Pulmonary artery (tissue), 1 donor: Measurements from ENCODE around the genes LBX1 and ACTR1A.

- PRO-cap, result no peak
Observed at GRCh38 chr10:101000003-101001090, 739 bp downstream of the LZTS2 start.

DNA sequence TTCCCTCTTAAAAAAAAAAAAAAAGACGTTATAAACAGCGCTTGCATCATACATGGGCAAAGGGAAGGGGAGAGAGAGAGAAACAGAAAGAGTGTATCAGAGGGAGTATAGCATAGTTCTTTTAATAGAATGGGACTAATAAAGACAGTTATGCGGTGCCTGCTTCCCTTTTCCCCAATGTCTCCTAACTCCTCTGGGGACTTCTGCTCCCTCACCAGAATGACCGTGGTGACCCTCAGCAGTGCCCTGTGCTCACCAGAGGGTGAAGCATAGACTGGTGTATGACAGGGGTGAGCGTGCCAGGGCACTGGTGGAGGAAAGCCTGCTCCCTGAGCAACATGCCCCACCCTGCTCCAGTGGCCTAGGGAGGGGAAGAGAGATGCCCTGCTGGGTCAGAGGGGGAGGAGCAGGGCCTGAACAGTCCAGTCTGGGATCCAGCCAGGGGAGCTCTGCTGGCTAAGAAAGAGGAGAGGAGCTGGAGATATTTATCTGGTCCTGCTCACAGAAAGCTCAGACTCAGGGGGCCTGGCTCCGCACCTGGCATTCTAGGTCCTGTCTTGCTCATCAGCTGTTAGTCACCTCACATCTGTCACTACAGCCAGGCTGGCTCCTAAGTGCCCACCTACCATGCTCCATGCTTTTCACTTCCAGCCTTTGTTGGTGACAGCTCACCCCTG lies 2.2 kb downstream of the PDZD7 start:
- PRO-cap, result no peak

DNA sequence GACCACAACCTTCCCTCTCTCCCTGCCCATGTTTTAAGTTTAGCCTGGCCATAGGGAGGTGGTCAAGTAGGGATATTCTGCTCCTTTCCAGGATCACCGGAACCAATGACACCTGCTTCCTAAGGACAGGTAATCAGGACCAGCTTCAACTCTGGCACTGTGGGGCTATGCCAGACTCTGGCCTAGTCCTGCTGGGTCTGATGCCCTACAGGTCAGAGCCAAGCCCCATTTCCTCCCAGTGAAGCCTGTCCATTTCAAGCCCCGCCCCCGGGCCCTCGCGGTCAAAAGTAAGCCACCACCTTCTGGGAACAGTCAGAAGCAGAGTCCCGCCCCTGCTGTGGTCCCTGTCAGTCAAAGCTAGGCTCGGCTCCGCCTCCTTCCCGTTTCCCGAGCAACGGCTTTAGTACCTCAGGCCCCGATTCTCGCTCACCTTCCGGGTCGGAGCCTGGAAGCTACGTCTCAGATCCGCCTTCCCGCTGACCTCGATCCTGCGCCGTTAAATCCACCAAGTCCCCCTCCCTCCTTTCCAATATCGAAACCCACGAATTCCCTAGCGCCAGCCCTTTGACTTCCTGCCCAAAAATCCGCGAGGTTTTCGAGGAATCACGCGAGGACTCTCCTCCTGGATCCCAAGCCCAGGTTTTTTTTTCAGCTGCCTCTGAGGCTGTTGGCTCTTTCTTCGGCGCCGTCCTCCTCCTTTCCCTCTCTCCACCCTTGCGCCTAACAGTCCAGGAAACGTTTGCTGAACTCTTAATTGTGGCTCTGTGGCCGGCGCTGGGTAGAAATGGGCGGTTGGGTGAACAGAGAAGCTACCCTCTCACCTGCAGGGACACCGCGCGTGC lies 11.7 kb downstream of the SFXN3 start:
- PRO-cap, result unidirectional peak, plus-strand start at position 429 of the sequence; unidirectional peak, plus-strand start at position 485 of the sequence

DNA sequence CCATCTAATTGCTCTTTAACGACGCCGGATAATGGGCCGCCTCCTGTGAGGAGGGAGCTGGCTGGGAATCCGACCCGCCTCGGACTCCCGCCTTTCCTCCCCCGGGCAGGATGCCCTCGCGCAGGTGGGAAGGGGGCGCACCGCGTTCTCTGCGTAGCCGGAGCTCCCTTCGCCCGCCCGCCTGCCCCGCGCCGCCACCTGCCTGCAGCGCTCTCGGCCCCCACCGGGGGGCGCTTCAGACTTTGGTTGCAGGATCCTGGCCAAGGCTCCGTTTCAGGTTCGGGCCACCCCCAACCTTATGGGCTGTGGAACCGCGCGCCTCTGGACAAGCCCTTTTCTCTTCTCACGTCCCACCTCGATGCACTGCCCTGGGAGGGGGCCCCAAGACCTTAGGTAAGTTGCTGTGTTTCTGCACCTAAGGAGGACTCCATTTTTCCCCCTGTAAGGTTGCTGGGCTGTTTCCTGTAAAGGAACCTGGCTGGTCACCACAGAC lies 11.5 kb upstream of the KAZALD1 start:
- PRO-cap, result no peak

DNA sequence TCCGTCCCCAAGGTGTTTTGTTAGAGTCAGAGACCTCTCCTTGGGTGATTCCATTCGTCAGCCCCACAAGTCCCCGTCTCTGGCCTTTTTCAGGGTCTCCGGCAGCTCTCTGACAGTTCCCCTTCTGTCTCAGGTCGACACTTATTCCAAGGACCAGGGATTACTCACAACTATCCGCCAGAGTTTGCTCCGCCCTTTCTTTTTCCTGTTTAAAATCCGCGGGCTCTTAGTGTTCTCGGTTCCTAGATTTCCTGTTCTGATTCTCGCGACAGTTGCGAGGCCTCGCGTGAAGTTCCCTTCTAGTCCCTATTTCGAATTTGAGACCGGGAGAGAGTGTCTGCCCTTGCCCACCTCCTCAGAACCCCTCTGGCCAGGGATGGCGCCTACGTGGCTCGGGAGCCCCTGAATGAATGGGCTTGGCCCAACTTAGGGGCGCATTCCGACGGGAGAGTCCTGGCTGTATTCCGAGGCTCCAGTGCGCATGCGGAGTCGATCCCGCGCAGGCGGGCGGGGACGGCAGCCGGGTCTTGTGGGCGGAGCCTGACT lies 1.2 kb upstream of the KAZALD1 start:
- PRO-cap, result bidirectional peak, plus-strand start outside the sequence, minus-strand start at position 469 of the sequence

- PRO-cap, result no peak
Observed at GRCh38 chr10:101120854-101121243, 10.3 kb upstream of the TLX1 start.

DNA sequence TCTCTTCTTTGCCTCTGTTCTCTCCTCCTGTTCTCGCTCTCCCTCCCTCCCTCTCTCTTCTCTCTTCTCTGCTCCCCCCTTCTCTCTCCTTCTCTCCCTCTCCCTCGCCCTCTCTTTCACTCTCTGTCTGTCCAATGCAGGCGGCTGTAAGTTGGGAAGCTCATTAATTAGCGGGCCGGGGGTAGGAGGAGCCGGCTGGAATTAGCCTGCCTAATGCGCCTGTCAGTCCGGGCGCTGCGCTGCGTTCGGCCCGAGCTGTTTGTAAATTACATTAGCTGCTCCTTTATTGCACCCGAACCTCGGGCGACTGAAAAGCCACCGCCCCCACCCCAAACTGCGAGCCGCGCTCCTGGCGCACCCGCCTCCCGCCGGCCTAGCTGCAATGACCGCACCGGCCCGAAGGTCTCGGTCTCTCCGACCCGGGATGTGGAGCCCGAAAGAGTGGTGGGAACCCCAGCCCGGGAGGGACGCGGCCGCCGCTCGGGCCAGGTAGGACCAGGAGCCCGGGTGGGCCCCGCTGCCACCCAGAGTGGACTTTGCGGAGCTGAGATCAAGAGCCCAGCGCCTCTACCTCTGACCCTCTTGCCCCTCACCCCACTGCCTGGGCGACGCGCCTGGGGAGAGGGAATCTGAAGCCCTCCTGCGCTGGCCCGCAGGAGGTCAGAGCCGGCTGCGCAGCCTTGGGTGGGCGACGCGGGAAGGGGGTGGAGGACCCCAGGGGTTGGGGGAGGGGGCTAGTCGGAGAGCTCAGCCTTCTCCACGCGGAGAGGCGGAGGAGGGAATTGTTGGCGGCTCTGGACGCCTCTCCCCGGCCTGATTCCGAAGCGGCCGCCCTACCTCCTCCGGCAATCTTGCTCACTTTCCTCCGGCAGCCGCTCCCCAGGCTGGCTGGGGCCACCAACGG lies at the start of gene LBX1:
LBX1 (minus strand) TSS at position 138 of the 904 bp plus-strand sequence.
- PRO-cap, result no peak

- PRO-cap, result no peak
Observed at GRCh38 chr10:101353443-101353821, 533 bp upstream of the BTRC start.

GRCh38 chr10:101510815-101511091 lies 77.3 kb downstream of the POLL start:
- PRO-cap, result no peak

GRCh38 chr10:101693947-101694145 lies 1.1 kb downstream of the FBXW4 start:
- PRO-cap, result no peak

DNA sequence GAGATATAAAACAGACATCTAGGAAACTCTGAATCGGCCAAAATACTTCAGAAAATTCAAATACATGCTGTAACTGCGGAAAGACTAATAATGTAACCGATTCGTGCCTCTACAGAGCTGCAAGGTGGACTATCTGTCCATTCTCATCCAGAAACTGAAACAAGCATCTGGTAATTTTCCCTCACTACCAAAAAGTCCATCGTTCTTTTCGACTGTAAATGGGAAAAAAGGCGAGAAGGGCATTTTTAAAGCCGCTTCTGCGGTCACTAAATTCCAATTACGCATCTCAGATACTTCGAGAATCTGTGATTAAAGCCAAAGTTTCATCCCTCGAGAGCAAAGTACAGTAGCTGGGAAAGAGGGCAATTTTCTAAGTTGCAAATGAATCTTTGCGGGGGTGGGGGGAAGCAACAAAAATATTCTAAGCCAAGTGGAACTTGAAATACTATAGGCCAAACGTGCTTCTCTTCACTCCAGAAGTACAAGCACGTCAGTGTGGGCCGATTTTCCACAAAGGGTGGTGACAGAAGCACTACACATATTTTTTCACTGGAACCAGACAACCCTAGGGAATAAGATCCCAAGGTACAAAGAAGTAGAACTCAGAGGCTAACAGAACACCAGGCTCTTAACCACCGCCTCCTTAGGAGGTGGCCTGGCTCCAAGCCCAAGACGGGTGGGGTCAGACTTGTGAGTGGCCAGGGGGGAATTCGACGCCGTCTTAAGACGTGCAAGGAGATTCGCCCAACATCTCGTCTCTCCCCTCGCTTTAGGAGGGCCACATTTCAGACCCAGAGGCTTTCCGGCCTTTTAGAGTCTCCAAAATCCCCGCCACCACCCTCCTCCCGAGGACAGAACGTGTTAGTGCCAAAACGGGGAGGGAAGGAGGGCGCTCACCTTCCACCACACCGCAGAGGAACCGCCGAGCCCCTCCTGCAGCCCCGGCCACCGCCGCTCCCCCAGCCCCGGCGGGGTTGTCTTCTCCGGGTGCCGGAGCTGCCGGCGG lies 1.0 kb downstream of the OGA start:
- PRO-cap, result unidirectional peak, plus-strand start at position 724 of the sequence; unidirectional peak, plus-strand start at position 870 of the sequence

DNA sequence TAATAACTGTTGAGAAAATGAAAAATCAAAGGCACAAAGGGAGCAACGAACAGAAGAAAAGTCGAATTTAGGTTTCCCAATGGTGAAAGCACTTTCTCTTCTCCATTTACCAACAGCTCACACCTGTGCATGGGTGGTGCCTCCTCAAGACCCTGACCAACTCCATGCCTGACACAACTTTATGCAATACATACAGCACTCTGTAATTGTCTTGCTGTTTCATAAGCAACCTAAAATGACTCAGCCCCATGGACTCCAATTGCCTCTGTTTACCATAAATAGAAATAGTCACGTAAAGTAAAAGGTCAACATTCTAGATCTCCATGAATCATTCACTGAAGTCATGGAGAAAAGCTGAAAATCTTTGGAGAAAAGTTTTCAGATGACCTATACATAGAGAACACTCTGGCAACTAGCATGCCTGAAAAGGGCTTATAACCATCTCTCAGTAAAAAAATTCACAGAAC lies 95.6 kb upstream of the KCNIP2 start:
- PRO-cap, result no peak

- PRO-cap, result no peak
Observed at GRCh38 chr10:102310432-102311790, 65.6 kb downstream of the GBF1 start.

- PRO-cap, result no peak
Observed at GRCh38 chr10:102397879-102398376, 2.4 kb downstream of the NFKB2 start.

DNA sequence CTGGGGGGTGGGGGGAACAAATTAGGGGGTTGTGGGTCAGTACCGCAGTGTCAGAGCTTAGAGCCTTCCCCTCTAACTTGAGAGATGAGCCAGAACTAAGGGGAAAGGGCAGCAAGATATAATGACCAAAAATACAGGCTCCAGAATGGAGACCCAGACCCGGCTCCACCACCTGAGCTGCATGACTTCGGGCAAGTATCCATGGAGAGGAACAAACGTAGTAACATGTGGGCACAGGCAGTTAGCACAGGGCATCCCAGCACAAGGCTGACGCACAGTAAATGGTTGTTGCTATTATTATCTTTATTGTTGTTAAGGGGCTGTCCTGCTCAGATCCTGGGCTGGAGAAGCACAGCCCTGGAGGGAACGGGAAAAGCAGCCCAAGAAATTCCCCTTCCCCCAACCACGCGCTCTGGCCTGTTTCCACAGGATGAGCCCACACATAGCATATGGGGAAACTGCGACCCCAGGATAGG lies 11.3 kb downstream of the PSD start:
- PRO-cap, result no peak

DNA sequence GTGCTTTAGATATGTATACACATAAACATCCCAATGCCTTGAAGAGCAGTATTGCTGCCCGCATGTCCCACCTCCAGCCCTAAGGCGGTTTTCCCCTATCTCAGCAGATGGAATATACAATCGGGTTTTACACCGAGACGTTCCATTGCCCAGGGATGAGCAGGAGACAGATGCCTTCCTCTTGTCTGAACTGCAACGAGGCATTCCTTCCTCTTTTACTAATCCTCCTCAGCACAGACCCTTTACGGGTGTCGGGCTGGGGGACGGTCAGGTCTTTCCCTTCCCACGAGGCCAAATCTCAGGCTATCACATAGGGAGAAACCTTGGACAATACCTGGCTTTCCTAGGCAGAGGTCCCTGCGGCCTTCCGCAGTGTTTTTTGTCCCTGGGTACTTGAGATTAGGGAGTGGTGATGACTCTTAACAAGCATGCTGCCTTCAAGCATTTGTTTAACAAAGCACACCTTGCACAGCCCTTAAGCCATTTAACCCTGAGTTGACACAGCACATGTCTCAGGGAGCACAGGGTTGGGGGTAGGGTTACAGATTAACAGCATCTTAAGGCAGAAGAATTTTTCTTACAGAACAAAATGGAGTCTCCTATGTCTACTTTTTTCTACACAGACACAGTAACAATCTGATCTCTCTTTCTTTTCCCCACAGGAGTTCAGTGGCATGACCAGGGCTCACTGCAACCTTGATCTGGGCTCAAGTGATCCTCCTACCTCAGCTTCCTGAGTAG lies 3.5 kb upstream of the C10orf95 start:
- PRO-cap, result no peak

- PRO-cap, result no peak
Observed at GRCh38 chr10:102492833-102493575, 9.5 kb downstream of the ACTR1A start.

DNA sequence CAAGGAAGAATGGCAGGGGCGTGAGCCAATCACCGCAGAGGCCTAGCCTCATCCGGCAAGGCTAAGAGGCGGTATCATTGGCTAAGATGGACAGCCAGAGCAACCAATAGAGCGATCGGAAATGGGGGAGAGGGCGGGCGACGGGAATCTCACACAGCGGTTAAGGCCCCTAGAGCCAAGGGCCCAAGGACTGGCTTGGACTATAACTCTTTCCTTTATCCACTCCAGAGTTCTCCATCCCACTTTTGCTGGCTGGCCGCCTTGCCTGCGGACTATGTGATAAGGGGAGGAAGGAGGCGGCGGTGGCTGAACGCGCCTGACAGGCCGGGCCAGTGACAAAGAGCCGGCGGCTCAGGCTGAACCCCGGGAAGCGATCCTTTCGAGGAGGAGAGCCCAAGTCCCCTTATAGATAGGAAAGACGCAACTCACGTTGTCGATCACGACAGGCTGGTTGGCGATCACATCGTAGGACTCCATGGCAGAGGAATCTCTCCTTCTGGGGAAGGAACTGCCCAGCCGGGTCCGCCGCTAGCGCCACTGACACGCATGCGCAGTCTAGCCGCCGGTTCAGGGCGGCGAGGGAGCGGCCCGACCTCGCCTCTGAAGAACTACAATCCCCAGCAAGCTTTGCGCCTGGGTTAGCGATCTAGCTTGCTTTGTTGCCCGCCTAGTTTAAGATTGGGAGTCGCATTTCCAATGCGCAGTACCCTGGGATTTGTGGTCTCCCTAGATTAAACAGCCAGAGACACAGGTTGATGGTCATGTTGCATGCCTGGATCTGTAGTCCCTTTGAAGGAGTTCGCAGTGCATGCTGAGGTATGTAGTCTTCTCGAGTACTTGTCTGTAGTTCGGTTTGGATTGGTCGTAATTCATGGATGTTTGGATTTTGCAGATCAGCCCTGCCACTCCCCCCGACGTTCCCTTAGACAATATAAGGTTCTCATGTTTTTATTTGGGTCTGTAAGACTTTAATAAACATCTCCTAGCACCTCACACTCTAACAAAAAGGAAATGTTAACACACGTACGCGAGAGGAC lies at the start of gene ACTR1A:
ACTR1A (minus strand) TSS at position 542 of the 1,037 bp plus-strand sequence.
- PRO-cap, result bidirectional peak, plus-strand start at position 156 of the sequence, minus-strand start outside the sequence; bidirectional peak, plus-strand start at position 783 of the sequence, minus-strand start at position 539 of the sequence

GRCh38 chr10:102509117-102509601 lies 5.4 kb downstream of the SUFU start:
- PRO-cap, result no peak

- PRO-cap, result unidirectional peak, plus-strand start at chr10:102632844
Observed at GRCh38 chr10:102632578-102633157, 11.6 kb upstream of the TRIM8 start.